ENCODE measurements around a stretch of chr9.

DNA sequence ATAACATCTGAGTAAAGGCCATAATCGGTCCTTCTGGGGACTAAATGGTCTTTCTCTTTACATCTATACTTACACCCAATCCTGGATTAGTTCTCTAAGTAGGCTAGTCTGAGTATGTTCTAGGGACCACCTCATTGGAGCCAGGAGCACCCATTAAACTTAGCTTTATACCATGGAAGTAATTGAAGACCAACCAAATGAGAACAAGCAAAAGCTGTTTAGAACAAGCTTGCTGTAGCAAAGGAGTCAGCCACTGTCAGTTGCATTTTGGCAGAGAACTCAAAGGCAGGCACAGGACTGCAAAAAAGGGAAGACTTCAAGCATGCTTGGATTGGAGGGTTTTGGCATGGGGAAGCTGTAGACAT lies 14.9 kb upstream of the CFAP95 start:
- RRBS = no CpG with 5 or more reads among the region's 1 CpG

GRCh38 chr9:70049200-70049745 lies 5.6 kb downstream of the MAMDC2 start:
- RRBS = no CpG with 5 or more reads among the region's 6 CpGs

- RRBS = no CpG with 5 or more reads among the region's 4 CpGs
Measured at GRCh38 chr9:70079669-70080277, 36.1 kb downstream of the MAMDC2 start.

DNA sequence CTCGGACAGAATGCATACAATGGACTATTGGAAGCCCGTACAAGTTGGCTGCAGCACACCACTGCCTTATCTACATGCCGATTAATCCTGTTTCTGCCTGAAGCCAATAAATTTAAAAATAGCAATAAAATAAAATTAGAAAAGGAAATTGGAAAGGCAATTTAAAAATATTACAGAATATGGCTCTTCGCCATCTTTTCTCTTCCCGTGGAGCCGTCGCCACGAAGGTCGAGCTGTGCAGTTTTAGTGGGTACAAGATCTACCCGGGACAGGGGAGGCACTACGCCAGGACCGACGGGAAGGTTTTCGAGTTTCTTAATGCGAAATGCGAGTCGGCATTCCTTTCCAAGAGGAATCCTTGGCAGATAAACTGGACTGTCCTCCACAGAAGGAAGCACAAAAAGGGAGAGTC lies 41.8 kb upstream of the SMC5 start:
- RRBS = no CpG with 5 or more reads among the region's 17 CpGs

DNA sequence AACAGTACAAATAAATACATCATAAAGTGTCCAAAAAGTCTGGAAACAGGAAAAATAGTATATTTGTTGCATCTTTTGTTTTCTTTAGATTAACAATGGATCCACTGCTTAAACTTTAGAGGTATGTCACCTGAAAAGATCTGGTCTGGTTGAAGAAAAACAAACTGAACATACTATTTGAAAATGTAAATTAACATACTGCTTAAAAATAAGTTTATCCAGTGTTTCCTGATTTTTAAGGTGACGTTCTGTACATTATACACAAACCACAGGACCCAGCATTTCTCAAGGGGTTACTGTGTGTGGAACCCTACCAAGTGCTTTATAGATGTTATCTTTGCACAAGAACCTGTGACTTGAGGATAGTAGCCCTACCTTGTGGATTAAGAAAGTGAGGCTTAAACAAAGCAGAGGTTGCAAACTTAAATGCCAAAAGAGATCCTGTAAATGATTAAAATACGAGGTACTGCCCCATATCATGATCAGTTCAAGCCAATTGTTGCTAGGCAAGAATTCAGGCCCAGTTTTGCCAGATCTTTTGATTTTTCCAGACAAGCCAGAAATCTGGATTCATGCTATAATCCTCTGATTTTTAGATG lies 4.7 kb downstream of the KLF9 start:
- RRBS = no CpG with 5 or more reads among the region's 2 CpGs

DNA sequence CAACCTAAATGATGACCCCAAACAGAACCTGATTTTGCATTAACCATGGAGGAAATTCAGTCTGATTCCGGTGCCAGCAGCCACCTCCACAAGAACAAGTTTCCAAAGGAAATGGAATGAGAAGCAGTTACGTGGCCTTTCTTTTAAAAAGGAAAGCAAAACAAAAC lies 3.1 kb downstream of the KLF9 start:
- RRBS = no CpG with 5 or more reads among the region's 2 CpGs

- RRBS = 1% methylated on average over 7 of the region's 41 CpGs
Measured at GRCh38 chr9:70411649-70412711, 2.5 kb downstream of the KLF9 start.

DNA sequence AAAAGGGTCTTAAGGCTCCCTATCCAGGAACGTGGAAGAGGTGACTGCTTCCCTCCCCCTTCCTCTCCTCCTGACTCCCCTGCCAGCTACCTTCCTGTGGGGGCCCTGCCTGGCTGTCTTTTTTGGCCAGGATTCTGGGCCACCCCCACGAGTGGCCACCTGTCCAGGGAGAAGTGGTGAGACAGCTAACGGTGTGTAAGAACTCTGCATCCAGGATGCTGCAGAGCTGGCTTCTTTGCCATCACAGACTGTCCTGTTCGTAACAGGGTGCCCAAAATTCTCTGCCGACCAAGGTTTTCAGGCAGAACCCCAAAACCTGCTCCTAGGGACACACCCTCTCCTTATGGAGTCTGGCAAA lies 6.6 kb upstream of the KLF9 start:
- RRBS = no CpG with 5 or more reads among the region's 5 CpGs

DNA sequence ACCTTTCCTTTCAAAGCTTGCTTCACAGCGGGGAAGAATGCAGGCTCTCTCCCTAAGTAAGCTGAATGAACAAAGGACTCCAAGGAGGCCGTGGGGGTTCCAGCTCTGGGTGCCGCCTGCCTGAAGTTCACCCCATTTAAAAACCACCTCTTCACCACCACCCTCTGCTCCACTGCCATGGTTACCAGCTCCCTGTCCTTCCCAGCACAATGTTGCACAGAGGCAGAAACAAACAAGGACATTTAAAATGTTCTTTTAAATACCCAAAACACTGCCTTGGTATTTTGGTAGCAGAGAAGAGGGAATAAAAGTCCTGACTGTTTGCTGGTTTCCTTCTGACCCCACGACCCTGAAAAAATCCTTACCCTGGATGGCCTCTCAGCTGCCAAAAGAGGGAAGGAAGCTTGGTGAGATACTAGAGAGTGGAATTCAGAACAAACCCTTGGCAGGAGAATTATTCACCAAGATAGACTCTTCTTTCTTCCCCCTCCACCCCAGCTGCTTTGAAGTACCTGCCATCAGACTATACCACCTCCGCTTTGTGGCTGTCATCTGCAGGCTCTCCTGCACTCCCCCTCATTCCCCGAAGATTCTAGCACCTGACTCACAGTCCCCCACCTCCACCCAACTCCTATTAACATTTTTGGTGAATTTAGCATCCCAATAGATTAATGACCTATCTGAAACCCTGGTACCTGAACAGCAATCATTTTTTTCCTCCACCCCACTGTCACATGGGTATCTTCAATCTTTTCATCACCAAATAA lies 7.2 kb upstream of the KLF9 start:
- RRBS = no CpG with 5 or more reads among the region's 6 CpGs

DNA sequence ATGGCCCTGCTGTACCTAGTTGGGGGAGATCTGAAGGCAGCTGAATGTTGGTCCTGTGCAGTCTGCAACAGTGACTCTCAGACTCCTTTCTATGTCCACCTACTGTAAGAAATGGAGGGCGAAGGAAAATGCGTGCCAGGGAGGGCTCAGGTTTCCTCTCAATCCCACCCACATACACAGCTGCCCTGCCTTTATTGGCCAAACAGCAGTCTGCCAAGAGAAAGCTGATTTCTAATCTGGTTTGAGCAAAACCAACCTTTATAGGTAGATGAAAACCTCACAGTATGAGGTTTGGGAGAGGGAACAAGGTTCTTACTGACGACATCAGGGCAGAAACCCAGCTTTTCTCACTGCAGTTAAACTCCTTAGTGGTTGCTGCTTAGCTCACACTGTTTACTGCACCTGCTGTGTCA lies 152.2 kb upstream of the KLF9 start:
- RRBS = no CpG with 5 or more reads among the region's 3 CpGs

DNA sequence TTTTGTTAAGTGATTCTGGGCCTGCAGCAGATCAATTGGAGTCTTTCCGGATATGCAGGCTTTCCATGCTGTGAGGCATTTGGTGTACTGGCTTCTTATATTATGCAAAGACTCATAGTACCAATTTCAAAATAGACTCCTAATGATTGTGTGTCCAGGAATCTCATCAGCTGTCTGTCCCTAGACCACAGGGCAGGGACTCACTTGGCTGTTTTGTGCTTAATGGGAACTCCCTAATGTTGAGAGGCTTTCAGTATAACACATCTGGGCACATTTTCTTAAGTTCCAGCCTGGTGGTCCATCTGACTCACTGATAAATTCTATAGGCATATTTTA lies 180.1 kb upstream of the KLF9 start:
- RRBS = no CpG with 5 or more reads among the region's 1 CpG

GRCh38 chr9:70613279-70613880 lies 198.9 kb upstream of the KLF9 start:
- RRBS = no CpG with 5 or more reads among the region's 3 CpGs

DNA sequence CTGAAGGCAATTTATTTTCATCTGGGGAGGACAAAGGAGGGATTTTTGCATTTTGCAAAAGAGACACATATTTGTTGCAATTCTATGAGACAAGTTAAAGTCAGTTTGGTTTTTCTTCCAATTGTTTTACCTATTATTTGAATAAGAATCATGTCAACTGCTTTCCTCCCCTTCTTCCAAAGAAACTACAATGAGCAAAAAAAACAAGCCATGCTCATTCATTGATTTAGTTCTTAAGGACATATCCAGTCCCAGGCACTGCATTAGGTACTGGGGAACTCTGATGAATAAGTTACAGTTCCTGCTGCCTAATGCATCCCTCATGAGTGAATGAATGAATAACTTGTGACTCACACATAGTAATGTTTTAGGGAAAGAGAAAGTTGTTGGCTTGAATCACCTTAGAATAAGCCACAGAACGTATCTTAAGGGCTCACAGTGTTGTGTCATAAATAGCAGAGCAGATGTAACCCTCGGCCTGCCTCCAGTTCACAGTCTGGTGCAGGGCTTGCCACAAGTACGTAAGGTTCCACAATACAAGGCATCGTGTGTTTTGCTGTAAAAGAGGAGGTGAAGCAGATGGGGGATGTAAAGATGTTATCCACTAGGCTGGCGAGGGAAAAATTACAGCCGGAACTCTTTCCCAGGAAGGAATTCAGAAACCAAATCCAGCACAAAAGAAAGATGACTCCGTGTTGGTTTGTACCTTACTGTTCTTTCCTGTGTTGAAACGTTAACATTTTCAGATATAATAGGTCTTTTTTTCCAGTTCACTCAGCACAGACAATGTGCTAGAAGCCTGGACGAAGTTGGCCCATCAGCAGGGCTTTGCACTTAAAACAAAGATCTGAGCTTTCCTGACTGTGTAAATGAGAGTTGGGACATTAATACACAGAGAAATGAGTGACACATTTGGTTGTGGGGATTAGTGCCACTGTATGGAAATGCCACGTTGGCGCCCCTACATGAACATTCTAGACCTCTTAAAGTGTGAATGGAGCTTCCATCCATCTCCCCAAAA lies 218.7 kb downstream of the TRPM3 start:
- RRBS = no CpG with 5 or more reads among the region's 11 CpGs

- RRBS = no CpG with 5 or more reads among the region's 2 CpGs
Measured at GRCh38 chr9:71096266-71096660, 25.2 kb downstream of the TRPM3 start.

GRCh38 chr9:71680598-71681138 lies 87.6 kb downstream of the CEMIP2 start:
- RRBS = no CpG with 5 or more reads among the region's 4 CpGs

GRCh38 chr9:71683898-71684724 lies 84.2 kb downstream of the CEMIP2 start:
- RRBS = no CpG with 5 or more reads among the region's 9 CpGs

- RRBS = no CpG with 5 or more reads among the region's 1 CpG
Measured at GRCh38 chr9:71756568-71757053, 11.7 kb downstream of the CEMIP2 start.

DNA sequence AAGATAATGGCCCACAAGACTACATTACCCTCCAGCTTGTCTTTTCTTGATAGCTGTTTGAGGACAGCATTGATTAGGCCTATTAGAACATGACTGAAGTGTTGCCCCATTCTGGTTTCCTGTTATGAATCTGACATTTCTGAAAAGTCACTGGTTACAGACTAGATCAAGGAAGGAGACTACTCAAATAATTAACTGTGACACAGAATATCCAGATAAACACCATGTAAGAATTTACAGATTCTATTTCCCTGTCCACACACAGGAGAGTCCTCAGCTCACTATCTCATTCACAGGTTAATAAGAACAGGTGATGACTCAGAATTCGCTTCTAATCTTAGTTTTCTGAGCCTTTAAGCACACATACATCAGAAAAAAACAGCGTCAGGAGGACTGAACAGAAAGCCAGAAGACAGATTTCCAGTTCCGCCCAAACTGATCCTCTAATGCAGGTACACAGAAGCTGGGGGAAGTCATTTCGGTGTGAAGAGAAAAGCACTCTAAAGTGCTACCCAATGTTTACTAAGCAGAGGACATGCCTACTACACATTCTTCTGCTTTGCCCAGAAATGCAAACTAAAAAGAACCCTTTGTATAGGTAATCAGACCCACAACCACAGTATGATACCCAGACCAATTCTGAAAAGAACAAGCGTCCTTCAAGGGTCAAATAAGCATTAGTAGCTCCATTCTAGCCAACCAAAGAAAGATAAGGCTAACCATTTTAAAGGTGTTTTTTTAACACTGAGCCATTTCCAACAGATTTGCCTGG lies 1.7 kb downstream of the CEMIP2 start:
- RRBS = no CpG with 5 or more reads among the region's 5 CpGs

DNA sequence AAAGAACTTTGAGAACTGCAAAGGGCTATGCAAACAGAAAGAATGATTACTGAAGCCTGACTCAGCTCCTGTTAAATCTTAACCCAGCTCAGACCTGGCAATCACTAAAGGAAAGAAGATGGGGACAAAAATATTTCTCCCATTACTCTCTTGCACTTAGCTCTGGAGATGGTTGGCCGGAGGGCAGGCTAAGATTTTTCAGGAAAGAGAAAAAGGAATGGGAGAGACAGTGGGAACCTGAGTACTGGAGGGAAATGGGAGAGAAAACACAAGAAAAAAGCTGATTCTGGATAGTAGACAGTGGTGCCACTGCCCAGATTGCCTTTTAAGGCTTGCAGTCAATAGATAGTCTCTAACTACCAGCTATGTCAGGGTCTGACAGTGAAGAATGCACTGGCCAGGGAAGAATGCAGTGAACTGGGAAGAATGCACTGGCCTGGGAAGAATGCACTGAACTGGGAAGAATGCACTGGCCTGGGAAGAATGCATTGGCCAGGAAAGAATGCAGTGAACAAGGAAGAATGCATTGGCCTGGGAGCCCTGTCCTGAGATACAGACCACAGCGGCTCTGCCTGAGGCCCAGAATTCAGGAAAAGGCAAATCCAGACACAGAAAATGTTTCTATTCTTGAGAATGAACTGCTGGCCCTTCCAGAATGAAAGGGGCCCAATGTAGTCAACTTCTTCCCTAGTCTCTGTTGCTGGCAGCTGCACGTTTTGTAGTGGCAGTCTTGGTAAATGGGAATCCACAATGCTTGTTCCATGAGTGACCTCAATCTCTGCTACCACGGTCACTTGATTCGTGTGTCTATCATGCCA lies 25.4 kb upstream of the CEMIP2 start:
- RRBS = no CpG with 5 or more reads among the region's 5 CpGs